ENCODE measurements around a stretch of chr17.

DNA sequence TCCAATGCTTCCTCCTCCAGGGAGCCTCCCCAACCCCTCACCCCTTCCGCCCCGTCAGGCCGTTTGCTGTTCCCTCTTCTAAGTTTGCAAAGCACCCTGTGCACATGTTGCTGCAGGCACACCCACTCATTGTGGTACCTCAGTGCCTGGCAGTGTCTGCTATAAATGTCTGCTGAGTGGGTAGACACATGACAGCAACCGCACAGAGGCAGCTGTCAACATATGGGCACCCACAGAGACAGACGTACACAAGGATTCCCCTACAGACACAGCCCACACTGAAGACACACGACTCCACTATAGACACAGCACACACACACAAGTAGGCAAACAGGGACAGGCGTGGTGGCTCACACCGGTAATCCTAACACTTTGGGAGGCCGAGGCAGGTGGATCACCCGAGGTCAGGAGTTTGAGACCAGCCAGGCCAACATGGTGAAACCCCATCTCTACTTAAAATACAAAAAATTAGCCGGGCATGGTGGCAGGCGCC lies 17.8 kb upstream of the CRK start:
- RRBS: no CpG with 5 or more reads among the region's 12 CpGs

DNA sequence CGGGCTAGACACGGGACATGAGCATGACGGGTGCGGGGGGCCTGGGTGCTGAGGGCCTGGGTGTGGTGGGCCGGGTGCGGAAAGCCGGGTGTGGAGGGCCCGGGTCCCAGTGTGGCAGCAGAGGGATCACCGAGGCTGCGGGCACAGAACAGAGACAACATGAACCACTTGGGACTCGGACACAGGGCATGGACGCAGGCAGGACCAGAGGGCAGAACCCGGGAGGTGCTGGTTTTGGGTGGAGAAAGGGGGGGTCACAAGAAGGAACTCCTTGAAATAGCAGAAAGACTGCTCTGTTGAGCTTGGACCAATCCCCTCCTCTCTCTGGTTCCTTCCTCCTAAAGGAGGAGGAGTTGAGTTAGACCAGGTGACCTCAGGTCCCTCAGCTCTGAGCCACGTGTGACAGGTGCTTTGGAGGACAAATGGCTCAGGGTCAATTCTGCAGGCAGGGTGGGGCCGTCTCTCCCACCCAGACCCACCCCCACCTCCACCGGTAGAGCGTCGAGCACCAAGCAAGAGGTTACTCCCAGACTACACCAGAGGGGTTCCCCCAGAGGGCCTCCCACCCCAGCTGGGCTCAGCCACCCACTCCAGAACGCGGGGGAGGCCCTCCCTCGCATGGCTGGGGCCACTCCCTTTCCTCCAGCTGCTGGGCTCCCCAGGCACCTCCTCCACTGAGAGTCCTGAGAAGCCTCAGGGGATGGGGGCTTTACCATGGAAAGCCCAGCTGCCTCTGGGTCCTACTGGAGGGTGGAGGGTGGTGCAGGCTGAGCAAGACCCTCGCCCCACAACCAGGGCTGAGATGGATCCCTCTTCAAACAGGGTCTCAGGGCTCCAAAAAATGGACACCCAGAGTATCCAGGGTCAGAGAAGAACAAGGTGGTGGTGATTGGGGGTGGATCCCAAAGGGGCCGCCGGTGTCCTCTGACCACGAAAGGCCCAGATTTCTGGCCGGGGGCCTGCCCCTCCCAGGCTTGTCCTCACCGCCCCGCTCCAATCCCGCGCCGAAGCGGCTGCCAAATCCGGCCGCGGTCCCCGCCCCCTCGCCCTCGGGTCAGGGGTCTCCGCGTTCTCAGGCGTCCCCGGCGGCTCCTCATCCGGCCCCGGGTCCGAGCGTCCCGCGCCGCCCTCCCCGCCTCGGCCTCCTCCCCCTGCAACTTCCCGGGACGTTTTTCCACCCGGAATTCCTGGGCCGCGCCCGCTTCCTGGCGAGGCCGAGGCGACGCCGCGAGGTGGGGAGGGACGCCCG lies 7.7 kb downstream of the MYO1C start:
- RRBS: 17% methylated on average over 49 of the region's 66 CpGs

GRCh38 chr17:1493038-1493936 lies 801 bp upstream of the MYO1C start:
- RRBS: no CpG with 5 or more reads among the region's 24 CpGs

DNA sequence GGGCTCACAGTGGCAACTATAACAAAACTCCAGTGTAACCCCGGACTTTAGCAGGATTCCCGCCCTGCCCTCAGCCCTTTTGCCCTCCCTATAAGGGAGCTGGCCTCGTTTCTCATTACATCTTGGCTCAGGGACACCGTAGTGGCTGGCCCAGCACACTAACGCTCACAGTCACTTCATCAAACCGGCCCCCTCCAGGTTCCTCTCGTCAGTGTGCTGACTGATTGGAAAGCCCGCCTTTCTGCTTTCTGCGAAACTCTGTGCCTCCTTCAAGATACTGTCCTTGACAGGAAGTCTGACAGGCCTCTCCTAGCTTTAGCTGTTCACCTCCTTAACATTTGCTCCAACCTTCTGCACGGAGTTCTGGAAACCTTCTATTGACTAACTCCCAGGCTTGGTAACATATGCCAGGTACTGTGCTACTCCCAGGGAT lies 11.3 kb upstream of the MYO1C start:
- RRBS: no CpG with 5 or more reads among the region's 10 CpGs

DNA sequence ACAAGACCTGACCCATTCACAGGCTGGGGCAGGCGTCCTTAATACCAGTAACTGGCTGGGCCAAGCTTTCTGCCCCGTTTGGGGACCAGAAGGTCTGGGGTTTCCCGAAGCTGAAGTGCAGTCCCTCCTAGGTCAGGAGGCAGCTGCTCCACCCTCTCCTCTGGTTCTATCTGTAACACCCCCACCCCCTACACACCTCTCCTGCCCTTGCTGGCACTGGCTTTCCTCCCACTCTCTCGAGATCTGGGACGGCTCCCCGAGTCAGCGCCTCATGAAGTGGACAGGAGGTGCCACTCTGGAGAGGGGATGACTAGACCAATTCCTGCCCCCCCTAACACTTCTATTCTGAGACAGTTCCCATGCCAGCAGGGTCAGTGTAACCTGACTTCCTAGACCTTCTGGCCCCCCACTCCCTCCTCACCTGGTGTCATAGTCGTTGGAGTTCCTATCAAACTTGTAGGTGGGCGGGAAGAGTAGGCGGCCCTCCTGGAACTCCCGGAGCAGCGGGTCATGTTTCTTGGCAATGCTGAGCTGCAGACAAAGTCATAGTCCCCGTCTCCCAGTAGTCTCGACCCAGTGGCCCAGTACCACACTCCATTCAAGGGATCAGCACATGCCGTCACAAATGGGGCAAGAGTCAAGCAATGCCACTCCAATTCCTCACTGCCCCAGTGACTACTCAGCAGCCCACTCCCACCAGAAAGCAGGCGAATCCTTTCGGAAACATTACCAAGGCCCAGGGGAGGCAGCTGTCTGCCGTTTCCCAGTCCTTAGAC lies 9.7 kb downstream of the INPP5K start:
- RRBS: no CpG with 5 or more reads among the region's 18 CpGs

DNA sequence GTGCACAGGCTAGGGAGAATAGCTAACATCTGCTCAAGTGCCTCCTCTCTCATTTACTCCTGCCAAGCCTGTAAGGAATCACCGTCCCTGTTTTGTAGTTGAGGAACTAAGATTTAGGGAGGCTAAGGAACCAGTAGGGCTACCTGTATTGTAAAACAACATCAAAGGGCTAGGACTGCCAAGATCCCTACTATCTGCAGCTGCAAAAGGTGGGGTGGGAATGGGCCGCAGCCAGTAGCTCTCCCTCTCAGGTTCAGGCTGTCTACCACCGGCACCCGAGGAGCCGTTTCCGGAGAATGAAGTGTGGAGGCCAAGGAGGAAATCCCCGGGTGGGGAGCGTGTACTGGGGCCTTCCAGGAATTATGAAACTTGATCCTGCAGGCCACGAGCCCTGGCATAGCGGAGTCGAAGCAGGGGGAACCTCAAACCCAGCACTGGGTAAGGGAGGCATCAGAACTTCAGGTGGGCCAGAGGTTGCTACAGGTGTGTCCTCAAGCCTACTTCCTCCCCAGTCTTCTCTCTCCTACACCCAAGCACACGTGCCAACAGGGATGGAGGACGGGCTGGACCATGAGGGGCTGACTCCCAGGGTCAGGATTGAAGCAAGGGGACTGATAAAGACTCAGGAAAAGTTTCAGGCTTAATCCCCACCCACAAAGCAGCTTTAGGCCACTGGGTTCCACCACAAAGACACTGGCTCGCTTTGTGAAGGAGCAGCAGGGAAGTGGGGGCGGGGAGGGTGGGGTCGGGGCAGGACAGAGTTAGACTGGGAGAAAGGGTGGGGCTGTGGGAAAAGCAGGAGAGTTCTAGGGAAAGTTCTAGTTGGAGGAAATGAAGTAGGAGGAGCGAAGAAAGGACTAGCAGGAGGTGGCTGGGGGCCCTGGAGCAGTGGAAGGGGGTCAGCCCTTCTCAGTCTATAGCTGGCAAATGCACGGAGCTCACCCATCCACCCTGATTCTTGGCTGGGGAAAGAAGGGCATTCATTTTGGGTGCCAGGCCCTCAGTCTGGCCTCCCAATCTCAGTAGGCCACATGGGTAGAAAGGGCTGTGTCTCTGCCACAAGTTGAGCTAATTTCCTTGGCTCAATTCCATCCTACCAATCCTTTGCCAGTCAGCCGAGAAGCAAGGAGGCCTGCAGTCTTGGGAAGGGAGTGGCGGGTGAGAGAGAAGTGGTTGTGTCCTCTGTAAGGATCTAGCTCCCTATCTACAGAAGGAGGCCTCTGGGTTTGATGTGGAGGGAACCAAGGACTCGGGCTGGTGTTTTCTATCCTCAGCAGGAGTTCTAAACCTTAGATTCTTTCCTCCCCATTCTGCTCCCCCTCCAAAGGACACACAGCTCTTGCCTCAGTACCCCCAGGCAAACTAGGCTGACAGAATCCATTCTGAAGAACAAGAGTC lies 4.8 kb downstream of the INPP5K start:
- RRBS: 86% methylated on average over 1 of the region's 21 CpGs

- RRBS: no CpG with 5 or more reads among the region's 3 CpGs
Observed at GRCh38 chr17:1526966-1527187, 10.5 kb upstream of the INPP5K start.

DNA sequence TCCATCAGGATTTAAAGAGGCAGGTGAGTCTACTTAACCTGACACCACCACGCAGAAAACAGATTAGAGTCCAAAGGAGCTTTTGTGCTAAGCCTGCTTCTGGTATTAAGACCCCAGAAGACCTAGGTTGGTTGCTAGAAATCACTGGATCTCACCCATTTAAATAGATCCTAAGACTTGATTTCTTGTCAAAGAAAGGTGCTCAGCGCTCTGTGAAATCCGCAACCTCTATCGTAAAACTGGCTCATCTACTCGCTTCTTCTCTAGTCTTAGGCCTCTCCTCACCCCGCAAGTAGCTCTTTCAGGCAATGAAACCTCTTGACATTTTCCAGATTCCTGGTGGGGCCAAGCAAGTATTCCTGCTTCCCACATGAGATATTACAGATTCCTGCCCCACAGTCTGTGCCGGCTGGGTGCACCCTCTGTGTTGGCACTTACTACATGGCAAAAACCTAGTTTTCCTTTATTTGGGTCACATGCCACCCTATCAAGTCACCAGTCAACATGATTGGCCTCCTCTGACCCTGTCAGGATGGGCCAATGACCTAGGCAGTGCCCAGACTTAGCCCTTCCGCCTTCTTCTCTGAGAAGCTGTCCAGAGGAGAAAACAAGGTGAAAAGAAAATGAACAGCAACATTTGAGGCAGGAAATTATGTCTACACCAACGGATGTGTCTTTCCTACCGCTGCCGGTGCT lies 8.9 kb downstream of the PITPNA start:
- RRBS: no CpG with 5 or more reads among the region's 11 CpGs

GRCh38 chr17:1592579-1593738 lies 30.4 kb upstream of the PITPNA start:
- RRBS: no CpG with 5 or more reads among the region's 29 CpGs

GRCh38 chr17:1637778-1638993 lies 7.3 kb downstream of the SCARF1 start:
- RRBS: 62% methylated on average over 7 of the region's 33 CpGs

- RRBS: no CpG with 5 or more reads among the region's 6 CpGs
Observed at GRCh38 chr17:1673680-1673946, 11.1 kb downstream of the PRPF8 start.

DNA sequence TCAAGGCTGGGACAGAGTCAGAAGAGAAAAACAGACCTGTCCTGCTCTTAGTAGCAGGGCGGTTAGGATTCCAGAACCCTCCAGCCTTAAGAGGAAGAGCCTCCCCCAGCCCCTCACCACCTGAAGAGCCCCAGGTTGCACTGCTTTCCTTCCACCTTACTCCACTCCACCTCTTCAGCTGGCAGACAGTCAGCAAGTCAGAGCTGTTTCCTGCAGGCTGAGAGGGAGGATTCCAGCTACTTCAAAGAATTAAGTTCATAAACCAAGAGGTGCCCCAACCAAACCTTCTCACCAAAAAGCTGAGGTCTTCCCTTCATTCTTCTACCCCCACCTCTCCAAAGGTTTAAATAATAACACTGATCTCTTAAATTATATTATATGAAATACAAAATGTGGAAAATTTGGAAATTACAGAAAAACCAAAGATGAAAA lies 986 bp upstream of the TLCD2 start:
- RRBS: no CpG with 5 or more reads among the region's 1 CpG

DNA sequence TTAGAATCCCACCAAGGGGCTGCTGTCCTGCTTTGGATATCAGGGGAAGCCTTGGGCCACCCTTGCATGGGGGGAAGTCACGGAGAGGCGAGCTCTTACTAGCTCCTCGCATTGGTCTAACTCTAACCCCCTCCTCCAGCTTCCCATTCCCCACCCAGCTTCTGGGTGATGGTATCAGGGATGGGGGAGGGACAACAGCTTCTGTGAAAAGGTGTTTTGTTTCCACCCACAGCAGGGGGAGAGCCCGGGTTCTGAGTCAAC lies 2.8 kb upstream of the TLCD2 start:
- RRBS: no CpG with 5 or more reads among the region's 4 CpGs

DNA sequence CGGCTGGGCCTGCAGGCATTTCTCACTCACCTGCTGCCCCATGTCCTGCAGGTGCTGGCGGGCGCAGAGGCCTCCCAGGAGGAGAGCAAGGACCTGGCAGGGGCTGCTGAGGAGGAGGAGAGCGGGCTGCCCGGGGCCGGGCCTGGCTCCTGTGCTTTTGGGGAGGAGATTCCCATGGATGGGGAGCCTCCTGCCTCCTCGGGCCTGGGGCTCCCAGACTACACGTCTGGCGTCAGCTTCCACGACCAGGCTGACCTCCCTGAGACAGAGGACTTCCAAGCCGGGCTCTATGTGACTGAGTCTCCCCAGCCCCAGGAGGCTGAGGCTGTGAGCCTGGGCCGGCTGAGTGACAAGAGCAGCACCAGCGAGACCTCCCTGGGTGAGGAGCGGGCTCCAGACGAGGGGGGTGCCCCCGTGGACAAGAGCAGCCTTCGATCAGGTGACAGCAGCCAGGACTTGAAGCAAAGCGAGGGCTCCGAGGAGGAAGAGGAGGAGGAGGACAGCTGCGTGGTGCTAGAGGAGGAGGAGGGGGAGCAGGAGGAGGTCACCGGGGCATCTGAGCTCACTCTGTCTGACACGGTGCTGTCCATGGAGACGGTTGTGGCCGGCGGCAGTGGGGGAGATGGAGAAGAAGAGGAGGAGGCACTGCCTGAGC lies 3.6 kb downstream of the WDR81 start:
- RRBS: 90% methylated on average over 6 of the region's 25 CpGs

GRCh38 chr17:1762176-1762440 lies 248 bp downstream of the SERPINF1 start:
- RRBS: no CpG with 5 or more reads among the region's 6 CpGs

DNA sequence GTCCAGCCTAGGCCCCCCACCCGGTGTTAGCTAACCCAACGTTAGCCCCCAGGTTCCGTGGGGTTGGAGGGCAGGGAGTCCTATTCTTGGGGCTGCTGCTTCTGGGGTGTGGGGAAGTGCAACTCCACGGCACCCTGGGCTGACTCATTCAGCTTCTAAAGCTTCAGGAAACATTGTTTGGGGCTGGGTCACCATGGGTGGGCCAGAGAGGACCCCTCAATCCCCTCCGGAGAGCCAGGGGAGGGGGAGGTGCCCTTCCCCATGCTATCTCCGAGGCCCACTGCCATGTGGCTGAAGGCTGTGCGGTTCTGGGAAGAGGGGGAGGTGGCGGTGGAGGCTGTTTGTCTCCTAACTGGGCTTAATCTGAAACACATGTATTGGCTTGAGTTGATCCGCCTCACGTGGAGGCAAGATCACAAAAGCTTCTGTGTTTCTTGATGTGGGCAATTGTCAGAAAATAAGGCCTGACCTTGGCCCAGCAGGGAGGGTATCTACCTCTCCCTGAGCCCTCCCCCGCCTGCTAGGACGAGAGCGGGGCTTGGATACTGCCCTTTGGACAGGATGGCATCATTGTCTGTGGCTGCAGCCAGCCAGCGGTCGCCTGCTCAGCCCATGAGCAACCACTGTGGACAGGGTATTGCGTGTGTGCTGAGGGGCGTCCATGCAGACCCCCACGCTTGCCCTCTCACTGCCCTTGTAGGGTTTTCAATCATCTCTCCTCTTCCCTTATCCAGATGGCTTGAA lies 1.2 kb downstream of the SERPINF1 start:
- RRBS: no CpG with 5 or more reads among the region's 18 CpGs

- RRBS: no CpG with 5 or more reads among the region's 12 CpGs
Observed at GRCh38 chr17:1852054-1852898, 22.5 kb downstream of the RPA1 start.

DNA sequence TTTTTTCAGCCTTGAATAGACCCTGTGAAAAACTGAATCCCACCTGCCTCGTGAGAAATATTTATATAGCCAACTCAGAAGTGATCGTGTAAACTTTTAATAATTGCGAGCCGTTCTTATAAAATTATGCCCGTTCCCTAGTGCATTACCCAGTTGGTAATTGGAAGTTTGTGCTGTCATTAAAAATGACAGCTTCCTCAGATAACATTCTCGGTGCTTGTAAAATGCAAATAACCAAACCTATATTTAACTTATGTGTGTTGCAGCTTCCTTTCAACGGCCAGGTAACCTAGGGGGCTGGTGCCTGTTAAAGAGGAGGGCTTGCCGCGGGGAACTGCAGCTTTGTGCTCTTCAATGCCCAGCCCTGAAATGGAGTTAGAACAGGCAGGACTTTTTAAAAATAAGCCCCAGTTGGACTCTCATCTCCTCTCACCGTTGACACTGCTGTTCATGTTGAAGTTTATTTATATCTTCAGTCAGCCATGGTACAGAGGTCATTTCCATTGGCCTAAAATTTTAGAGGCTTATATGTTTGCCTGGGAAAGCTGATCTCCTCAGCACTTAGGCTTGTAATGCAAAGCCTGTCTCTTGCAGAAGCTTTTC lies 74.5 kb downstream of the RPA1 start:
- RRBS: no CpG with 5 or more reads among the region's 10 CpGs

DNA sequence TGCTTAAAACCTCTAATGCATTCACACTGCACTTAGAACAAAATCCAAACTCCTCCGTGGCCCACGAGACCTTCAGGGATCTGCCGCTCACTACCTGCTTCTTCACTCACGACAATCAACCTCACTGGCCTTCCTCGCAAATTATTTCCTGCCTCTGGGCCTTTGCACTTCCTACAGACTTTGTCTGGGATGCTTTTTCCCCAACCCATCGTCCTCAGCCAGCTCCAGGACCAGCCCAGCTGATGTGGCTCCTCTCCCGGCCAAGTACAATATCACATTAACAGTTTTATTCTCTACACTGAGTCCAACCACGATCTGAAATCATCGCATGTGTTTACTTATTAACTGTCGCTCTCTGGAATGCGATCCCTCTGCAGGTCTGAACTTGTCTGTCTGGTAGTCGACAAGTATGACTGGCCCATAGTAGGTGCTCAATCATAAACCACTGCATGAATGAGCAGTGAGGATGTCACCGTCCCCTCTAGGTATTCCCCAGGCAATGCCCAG lies 28.0 kb downstream of the RTN4RL1 start:
- RRBS: no CpG with 5 or more reads among the region's 13 CpGs

GRCh38 chr17:2055277-2055620 lies 346 bp downstream of the HIC1 start:
- RRBS: 5% methylated on average over 12 of the region's 42 CpGs